Hepatocyte (in vitro differentiated cells and primary cell): ENCODE measurements around the gene CNBD2.

GRCh38 chr20:35951319-35951733 lies 3.0 kb downstream of the SCAND1 start:
- RAMPAGE, long total RNA, result no peak
- RRBS, result no CpG with 5 or more reads among the region's 7 CpGs

DNA sequence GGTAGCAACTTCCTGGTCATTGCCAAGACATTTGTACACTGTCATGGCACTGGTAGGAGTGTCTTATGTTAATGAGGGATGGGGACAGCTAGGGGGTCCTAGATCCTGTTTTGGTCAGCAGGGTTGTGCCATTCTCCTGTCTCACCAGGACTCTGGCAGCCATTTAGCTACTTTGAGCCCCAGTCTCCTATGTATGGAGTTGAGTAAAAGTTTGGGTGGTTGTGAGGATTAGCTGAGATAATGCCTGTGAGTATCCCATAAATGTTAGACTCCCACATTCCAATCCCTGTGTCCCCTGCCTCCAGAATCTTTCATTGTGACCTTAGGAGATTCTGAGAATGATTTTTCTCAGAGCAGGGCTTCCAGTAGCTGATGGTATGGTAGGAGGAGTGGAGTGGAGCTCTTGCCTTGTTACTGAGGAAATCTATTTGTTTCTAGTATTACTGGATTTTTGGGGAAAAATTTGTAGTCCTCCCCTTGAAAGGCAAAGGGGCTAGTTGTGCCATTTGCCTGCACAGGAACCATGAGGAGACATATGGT lies at the start of gene CNBD2:
Gene CNBD2, plus strand, starts transcription at position 351 of the 540 bp plus-strand sequence.
- RAMPAGE, long total RNA, result no peak

GRCh38 chr20:36125266-36125916 lies 29.1 kb upstream of the EPB41L1 start:
- RAMPAGE, long total RNA, result no peak
- RRBS, result no CpG with 5 or more reads among the region's 7 CpGs

DNA sequence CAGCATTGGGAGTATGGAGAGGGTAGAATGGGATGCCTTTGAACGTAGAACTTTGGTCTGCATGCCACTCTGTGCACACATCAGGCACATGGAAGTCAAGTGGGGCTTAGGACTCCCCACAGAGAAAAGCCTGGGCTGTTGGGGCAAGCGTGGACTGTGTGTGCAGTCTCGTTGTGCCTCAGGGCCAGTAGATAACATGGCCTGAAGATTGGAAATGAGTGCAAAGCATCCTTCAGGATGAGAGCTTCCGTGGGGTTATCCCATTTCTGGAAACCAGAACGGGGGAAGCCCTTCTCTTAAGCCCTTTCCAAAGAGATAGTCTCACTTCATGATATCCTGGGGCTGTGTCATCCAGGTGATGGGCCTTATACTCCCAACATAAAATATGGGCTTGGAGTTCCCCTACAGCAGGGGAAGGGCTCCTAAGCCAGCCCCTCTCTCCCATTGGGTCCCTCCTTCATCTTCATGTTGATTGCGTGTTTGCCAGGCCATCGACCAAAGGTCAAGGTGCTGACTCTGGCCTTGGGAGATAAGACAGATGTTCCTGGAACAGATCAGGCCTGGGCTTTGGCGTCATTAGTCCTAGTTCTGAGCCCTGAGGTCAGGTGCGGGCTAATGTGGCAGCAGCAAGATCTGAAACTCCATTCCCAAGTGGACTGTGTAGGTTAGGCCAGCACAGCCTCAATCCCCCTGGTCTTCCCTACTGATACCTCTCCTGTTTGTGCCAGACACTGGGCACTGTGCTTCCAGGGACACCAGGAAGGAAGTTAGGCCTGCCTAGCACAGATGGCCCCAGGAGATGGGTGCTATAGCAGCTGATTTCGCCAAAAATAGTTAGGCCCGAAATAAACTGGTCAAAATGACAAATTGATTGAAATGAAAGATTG lies 28.5 kb downstream of the EPB41L1 start:
- RAMPAGE, long total RNA, result no peak
- RRBS, result no CpG with 5 or more reads among the region's 11 CpGs

DNA sequence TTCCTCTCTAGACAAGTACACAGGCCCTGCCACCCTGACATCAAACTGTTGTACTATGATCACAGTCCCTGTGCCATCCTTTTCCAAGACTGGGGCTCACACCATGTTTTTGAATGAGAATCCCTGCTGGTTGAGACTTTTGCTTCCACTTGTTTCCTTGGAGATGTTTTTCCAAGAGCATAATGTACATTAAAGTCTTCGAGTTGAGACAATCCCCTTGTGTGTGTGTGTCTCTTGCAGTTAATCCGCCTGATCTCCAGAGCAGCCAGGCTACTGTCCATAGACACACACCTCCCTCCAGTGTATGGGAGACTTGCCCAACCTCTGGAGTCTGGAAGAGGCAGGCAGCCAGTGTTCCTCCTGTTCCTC lies 20.4 kb downstream of the AAR2 start:
- RAMPAGE, long total RNA, result no peak
- RRBS, result no CpG with 5 or more reads among the region's 2 CpGs

GRCh38 chr20:36336777-36336976 lies 30.5 kb downstream of the DLGAP4 start:
- RAMPAGE, long total RNA, result no peak
- RRBS, result no CpG with 5 or more reads among the region's 4 CpGs

DNA sequence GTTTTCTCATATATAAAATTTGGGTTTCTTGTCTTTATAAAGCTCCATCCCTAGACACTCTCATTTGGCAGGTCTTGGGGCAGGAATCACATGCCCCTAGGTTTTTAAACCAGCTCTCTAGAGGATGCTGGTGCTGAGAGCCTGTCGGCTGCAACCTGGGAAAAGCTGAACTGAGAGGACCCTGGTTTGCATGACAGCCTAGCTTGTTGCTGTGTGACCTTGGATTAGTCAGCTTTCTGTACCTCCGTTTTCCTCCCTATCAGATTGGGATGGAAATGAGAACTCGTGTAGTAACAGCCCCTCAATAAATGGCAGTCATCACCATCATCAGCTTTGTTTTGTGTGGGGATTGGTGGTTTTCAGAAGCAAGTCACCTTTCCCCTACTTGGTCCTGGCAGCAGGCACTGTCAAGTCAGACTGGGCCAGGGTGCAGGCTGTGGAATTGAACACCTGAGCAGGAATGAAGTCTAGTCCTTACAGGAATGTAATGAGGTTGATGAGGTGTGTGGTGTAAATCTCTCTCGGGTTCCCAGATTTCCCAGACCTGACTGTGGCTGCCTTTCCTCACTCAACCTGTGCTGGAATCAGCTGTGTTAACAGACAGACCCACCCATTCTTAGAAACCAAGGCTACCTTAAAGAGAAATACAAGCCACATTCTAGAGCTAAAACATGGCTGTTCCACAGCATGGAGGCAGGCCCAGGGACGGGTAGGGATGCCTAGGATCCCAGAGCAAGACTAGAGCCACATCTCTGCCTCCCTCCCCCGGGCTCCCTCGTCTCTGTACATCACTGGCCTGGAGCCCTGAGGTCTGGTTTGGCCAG lies 75.1 kb upstream of the MYL9 start:
- RAMPAGE, long total RNA, result no peak
- RRBS, result no CpG with 5 or more reads among the region's 7 CpGs

DNA sequence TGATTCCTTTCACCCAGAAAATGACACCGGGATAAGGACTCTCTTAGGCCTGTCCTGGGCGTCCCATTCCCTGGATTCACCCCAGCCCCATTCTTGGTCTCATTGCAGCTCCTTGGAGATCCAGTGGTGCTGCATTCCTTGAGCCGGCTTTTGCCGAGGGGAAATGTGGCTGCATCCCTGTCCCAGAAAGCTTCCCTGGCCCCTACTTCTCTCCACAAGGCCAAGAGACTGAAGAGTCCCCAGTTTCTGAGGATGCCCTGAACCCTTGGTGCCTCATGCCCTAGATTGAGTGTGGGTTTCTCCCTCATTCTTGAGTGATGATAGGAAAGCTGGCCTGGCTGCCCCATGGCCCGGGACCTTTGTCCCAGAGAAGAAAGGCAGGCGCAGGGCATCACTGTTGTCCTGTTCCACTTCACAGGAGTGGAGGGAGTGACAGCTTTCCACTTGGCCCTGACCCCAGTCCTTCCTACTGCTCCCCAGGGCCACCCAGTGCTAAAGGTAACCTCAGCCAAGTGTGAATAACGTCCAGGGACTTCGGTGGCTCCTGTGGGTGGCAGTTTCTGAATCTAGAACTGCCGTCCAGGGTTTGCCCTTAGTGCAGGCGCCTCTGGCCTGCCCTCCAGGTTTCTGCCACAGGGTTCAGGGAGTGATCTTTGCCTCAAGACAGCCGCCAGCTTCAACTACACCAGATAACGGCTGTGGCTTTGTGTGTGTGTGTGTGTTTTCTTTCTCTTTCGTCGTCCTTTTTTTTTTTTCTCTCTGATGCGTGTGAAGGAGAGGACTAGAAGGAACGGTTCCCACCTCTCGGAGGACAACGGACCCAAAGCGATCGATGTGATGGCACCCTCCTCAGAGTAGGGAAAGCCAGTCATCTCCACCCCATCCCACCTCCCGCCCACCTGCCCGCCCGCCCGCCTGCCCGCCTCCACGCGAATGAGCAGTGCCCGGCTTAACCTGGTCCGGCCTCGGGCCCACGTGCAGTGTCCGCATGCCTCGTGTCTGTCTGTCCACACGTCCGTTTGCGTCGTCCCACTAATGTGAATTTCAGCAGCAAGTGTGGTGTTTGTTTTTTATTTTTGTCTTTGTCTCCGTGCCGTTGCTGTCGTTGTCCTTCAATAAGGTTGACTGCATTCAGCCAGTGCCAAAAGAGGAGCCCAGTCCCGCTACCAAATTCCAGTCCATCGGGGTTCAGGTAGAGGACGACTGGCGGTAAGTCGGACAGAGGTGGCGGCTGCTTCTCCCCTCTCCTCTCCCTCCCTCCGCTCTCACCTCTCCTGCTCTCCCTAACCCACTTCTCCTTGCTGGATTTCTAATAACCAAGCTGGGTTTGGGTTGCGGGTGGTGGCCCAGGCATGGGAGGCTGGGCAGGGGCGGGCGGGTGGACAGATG lies 42.4 kb upstream of the MYL9 start:
- RAMPAGE, long total RNA, result no peak
- RRBS, result 96% methylated on average over 3 of the region's 50 CpGs

GRCh38 chr20:36575404-36575824 lies 2.0 kb downstream of the TGIF2 start:
- RAMPAGE, long total RNA, result no peak
- RRBS, result 4% methylated on average over 1 of the region's 6 CpGs

GRCh38 chr20:36578271-36579023 lies 5.0 kb downstream of the TGIF2 start:
- RAMPAGE, long total RNA, result no peak
- RRBS, result no CpG with 5 or more reads among the region's 15 CpGs

- RAMPAGE, long total RNA, result no peak
- RRBS, result no CpG with 5 or more reads among the region's 45 CpGs
Observed at GRCh38 chr20:36814995-36815853, 41.7 kb upstream of the DSN1 start.

- RAMPAGE, long total RNA, result no peak
- RRBS, result no CpG with 5 or more reads among the region's 10 CpGs
Observed at GRCh38 chr20:36844943-36845649, 18.2 kb downstream of the SOGA1 start.

- RAMPAGE, long total RNA, result no peak
- RRBS, result 3% methylated on average over 24 of the region's 76 CpGs
Observed at GRCh38 chr20:36862863-36863351, 431 bp downstream of the SOGA1 start.

GRCh38 chr20:37283783-37284213 lies 5.7 kb upstream of the MANBAL start:
- RAMPAGE, long total RNA, result no peak
- RRBS, result no CpG with 5 or more reads among the region's 7 CpGs

- RAMPAGE, long total RNA, result no peak
- RRBS, result no CpG with 5 or more reads among the region's 1 CpG
Observed at GRCh38 chr20:37294272-37294643, 4.8 kb downstream of the MANBAL start.

- RAMPAGE, long total RNA, result no peak
- RRBS, result no CpG with 5 or more reads among the region's 10 CpGs
Observed at GRCh38 chr20:37343408-37344093, 2.4 kb upstream of the SRC start.

- RAMPAGE, long total RNA, result no peak
- RRBS, result under 1% methylated on average over 15 of the region's 51 CpGs
Observed at GRCh38 chr20:37406173-37407113, 60.5 kb downstream of the SRC start.

DNA sequence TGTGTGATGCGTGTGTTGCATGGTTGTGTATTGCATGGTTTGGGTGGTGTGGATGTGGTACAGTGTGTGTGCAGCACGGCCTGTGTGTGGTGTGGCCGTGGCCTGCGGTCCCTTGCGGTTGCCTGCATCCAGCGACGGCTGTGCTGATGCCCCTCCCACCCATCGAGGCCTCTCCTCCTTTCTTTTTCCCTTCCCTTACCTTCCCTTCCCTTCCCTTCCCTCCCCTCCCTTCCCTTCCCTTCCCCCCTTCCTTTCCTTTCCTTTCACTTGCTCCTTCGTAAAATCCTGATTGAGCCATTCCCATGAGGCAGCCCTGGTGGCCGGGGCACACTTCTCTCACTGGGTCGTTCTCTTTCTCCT lies 65.6 kb downstream of the SRC start:
- RAMPAGE, long total RNA, result no peak
- RRBS, result no CpG with 5 or more reads among the region's 11 CpGs

GRCh38 chr20:37418418-37418617 lies 72.4 kb downstream of the SRC start:
- RAMPAGE, long total RNA, result no peak
- RRBS, result no CpG with 5 or more reads among the region's 2 CpGs

DNA sequence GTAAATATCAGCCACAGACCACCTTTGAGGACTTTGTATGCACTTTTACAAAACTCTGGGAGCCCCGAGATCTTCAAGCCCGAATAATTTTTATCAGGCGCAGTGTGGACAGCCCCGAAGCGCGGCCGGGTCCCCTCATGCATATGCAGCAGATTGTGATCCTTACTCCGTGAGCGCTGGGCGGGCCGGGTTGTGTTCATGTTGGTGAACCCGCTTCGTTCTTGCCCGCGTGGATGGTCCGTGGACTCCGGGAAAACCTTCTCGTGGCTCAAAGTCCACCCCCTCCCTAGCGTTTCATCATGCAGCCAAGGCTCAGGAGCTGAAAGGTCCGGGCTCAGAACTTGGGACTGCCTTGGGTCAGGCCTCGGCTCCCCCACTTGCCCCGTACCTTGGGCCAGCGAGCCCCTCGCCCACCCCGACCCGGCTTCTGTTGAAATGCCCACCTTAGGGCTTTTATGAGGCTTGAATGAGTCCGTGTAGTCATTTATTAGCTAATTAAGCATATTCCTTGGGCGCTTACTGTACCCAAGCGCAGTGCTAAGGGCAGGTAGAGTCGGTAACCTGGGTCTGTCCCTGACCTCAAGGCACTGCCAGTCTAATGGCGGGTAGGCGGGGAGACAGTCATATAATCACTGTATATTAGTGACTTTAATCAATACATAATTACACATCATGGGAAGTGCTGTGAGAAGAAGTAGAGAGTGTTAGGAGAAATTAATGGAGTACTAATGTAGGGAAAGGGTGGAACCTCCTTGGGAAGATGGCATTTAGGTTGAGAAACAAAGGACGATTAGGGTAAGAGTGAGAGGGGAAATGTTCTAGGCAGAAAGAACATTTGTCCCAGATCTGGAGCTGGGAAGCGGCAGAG lies 562 bp upstream of the BLCAP start:
- RAMPAGE, long total RNA, result no peak
- RRBS, result 3% methylated on average over 17 of the region's 34 CpGs